HT-29 (cell line): ENCODE measurements around a stretch of chr4.

GRCh38 chr4:122151836-122152148, 339 bp upstream of the BLTP1 start:
- RAMPAGE, long total RNA = no peak

GRCh38 chr4:122826083-122826262, 658 bp upstream of the FGF2 start:
- RAMPAGE, long total RNA = no peak

DNA sequence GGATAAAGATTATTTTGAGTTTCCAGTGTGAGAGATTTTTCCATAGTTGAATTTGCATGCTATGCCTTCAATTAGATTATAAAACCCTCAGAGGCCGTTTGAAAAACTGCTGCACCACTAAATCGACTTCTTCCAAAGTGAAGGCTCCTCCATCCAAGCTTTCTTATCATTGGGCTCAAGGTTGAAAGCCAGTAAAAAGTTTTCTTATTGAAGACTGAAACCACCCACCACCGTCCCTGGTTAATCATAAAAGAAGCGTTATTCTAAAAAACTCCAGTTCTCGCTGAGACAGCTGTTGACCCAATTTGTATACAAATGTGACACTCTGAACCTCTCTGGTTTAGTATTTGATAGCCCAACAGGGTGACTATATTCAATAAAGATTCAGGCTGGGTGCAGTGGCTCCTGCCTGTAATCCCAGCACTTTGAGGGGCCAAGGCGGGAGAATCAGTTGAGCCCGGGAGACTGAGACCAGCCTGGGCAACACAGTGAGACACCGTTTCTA, 1.4 kb downstream of the NUDT6 start:
- RAMPAGE, long total RNA = no peak

- RAMPAGE, long total RNA = no peak
Measured at GRCh38 chr4:123418247-123419010, 21.8 kb downstream of the SPRY1 start.

- RAMPAGE, long total RNA = no peak
Measured at GRCh38 chr4:123504864-123505421, 108.3 kb downstream of the SPRY1 start.

GRCh38 chr4:123588917-123589290, 192.3 kb downstream of the SPRY1 start:
- RAMPAGE, long total RNA = no peak

GRCh38 chr4:124019809-124020669, 623.4 kb downstream of the SPRY1 start:
- RAMPAGE, long total RNA = no peak

GRCh38 chr4:124903867-124904760, 191.6 kb upstream of the ANKRD50 start:
- RAMPAGE, long total RNA = no peak

DNA sequence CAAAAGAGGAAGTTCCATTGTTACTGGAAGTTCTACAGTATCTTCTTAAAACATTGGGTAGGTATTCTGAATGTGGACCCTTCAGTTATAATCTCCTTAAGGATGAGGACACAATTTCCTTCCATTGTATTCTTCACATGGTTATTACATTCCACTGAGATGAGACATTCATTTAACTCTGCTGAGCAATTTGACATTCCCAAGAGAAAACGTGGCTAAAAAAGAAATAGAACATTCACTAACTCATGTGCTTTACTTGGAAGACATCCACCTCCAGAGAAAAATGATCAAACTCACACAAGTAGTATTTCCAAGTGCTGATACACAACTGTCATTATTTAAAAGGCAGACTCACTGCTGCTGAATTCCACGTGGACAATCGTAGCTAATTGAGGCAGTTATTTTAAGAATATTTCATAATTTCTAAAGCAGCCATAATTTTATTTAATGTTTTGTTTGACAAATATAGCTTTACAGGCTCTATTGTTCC, 227.9 kb upstream of the ANKRD50 start:
- RAMPAGE, long total RNA = no peak

DNA sequence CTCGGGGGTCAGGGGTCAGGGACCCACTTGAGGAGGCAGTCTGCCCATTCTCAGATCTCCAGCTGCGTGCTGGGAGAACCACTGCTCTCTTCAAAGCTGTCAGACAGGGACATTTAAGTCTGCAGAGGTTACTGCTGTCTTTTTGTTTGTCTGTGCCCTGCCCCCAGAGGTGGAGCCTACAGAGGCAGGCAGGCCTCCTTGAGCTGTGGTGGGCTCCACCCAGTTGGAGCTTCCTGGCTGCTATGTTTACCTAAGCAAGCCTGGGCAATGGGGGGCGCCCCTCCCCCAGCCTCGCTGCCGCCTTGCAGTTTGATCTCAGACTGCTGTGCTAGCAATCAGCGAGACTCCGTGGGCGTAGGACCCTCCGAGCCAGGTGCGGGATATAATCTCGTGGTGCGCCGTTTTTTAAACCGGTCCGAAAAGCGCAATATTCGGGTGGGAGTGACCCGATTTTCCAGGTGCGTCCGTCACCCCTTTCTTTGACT, 22.8 kb downstream of the INTU start:
- RAMPAGE, long total RNA = no peak

GRCh38 chr4:127783942-127784484, 1.9 kb downstream of the HSPA4L start:
- RAMPAGE, long total RNA = no peak

GRCh38 chr4:127856620-127857340, 23.9 kb upstream of the PLK4 start:
- RAMPAGE, long total RNA = no peak

DNA sequence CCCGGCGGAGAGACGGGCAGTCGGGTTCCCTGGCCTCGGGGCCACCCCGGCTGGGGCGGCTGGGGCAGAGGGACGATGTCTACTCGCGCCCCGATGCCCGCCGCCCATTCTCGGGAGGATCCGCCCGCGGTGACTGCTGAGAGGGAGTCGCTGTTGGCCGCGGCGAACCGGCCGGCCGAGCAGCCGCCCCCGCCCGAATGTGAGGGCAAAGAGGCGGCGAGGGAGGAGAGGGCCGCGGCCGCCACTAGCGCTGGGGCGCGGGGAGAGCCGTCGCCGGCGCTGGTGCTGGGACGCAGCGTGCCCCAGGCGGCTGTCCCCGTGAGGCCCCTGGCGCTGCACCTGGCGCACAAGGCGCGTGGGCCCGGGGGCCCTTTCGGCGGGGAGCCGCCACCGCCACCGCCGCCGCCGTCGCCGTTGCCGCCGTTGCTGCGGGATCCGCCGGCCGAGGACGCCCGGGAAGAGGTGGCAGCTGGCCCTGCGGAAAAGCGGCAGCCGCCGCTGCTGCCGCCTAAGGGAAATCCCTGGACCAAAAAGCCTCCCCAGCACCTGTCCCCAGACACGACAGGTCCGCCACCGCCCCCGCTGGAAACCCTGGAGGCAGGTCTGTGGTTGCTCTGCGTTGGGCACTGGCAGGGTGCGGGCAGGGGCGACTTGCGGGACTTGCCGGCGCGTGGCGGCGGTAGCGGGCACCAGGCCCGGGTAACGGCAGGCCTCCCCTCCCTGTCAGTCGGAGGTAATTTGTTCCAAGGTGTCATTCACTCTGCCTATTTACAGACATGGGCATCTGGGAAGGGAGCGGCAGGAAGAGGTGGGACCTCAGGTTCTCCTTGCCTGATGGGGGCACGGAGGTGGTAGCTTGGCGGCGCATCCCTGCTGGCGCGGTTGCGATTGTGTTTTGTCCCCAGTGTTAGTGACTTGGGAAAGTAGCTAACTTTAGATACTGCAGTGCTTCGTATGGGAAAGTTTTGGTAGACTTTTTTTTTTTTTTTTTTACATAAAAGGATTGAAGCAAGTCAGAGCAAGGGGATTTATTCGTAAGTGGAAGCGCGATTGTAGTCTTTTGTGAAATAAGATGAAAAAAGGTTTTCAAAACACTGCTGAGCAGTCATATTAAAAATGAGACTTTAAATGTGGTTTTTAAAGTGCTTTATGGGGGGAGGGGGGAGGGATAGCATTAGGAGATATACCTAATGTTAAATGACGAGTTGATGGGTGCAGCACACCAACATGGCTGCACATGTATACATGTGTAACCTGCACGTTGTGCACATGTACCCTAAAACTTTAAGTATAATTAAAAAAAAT, 959 bp downstream of the LARP1B start:
- RAMPAGE, long total RNA = no peak

GRCh38 chr4:128155171-128156030, 94.3 kb downstream of the LARP1B start:
- RAMPAGE, long total RNA = no peak

DNA sequence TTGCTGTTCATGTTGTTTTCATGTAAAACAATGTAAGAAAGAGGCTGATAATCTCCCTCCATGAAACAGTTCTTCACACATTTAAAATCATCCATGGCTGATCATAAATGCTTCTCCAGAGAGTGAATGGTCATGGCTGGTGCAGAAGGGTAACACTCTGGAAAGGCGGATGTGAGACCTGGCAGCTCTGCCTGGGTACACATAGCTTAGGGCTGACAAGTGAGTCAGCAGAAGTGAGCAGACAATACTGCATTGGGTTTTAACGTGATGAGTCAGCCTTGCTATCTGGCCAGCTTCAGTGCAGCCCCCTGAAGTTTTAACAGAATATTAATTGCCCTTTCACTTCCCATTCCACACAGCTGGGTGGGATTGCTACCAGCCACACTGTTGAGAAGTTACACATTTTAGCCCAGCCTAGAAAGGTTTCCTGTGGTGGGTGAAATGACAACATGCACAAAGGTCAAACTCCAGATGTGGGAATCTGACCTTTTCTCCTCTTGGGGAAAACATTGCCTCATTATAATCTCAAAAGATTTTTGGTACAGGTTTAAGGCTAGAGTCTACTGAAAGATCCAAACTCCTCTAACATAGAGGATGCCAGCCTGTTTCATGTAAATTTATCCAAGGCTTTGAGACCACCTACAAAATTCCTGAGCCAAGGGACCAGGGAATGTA, 230.2 kb upstream of the PGRMC2 start:
- RAMPAGE, long total RNA = no peak

DNA sequence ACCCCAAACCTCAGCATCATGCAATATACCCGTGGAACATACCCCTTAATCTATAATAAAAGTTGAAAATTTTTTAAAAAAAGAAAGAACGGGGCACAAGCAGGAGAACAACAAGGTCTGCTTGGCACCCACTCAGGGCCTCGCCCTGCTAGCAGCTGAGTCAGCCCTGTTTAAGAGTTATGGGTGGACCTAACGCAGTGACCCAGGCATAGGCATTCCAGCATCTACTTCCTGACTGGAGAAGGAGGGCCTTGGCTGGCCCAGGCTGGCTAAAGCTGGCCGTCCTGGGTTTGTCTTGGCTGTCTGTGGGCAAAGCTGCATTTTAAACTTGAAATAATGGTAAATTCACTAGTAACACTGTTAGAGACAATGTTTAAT, 236.7 kb upstream of the PGRMC2 start:
- RAMPAGE, long total RNA = no peak

- RAMPAGE, long total RNA = no peak
Measured at GRCh38 chr4:128803763-128804393, 5.6 kb upstream of the JADE1 start.

DNA sequence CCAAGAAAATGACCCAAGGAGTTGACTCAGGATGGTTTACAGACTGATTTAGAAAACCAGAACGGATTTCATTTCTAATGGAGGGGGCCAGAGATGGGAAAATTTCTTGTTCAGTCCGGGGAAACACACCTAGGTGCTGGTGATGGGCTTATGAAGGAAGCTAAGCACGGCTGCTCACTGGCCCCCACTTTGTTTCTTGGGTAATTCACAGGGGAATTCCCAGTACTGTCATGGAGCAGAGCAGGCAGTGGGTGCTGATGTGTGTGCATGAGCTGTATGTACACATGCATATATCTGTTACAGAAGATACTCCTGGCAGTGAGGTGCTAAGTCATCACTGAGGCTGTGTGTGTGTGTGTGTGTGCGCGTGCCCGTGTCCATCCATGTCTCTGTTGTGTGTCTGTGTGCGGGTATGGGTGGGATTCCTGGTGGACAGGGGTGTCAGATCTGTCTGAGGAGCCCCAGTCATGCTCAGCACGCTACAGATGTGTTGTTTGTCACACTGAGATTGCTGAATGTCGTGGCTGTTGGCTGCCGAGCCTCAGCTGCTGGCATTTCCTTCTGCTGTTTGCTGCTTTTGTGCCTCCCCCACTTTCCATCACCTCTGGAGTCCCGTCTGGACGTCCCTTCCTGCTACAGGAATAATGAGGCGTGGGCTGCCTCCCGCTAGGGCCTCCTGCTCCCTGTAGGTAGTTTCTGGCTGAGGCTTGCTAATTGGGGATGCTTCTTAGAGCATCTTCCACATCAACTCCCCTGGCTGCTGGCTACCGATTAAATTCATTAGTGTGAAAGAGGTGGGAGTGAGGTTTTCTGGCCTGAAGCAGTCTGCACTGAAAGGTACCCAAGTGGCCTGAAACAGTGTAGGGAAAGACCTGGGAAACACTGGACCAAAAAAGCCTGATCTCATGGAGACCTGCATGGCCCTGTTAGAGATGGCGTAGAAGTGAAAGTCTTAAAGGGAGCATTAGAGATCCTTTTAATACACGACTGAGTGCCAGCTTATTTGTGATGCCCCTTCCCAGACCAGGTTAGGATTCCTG, 53.4 kb downstream of the JADE1 start:
- RAMPAGE, long total RNA = no peak

- RAMPAGE, long total RNA = no peak
Measured at GRCh38 chr4:130013682-130014191, 917.8 kb downstream of the C4orf33 start.

DNA sequence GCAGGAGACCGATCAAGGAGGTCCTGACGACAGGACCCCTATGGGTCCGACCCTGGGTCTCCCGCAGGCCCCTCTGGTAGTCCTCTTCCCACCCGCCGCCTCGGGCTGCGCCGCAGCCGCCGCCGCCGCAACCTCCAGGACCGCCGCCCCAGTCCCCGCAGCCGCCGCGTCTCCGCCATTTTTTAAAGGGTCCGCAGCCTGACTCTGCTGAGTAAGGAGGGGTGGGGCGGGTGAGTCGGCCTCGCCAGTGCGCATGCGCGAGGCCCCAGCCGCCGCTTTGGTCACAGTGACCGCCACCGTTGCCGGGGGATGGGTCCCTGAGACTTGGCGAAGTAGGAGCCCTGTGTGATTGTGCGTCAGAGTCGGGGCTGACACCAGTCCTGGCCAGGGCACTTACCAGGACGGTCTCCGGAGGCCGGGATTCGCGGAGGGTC, 1424.3 kb upstream of the PCDH10 start:
- RAMPAGE, long total RNA = no peak